Pericardium (tissue), 1 donor: ENCODE data around the gene CD226.

DNA sequence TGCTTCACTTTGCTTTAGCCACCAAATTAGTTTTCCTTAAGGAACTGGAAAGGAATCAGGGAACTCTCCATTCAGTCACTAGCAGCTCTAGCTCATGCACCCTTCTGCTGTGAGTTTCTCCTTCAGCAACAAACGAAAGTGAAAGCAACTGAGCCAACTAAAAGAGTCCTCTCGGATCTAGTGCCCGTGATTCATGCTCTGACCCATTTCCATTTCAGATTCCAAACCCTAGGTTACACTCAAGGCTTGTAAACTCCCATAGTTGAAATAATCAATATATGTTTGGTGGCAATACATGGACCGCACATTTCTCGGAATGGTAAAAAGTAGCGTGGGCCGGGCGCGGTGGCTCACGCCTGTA lies 98.4 kb downstream of the DSEL start:
- RRBS: no CpG with 5 or more reads among the region's 10 CpGs

DNA sequence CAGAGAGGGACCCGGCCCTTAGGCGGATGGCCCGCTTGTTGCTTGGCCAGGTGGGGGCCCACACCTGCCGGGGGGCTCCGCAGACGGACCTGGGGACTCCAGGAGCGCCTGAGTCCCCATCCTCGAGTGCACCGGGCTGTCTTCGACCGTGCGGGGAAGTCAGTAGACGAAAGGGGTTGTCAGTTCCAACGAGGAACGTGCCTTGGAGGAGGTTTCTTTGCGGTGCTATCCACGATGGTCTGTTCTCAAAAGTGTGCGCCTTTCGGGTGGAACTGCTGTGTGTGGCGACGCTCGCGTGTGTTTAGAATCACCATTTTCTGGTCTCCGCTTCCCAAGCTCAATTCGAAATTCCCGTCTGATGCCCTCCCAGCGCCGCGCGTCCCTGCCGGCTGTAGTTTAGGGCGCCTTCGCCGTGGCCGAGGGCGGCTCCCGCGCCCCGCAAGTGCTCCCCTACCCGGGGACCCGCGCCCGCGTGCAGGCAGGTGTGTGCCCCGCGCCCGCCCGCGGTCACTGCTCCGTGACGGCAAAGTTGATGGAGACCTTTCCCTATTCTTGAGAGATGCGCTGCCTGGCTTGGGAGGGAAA lies 814 bp downstream of the DOK6 start:
- RRBS: 3% methylated on average over 19 of the region's 52 CpGs

DNA sequence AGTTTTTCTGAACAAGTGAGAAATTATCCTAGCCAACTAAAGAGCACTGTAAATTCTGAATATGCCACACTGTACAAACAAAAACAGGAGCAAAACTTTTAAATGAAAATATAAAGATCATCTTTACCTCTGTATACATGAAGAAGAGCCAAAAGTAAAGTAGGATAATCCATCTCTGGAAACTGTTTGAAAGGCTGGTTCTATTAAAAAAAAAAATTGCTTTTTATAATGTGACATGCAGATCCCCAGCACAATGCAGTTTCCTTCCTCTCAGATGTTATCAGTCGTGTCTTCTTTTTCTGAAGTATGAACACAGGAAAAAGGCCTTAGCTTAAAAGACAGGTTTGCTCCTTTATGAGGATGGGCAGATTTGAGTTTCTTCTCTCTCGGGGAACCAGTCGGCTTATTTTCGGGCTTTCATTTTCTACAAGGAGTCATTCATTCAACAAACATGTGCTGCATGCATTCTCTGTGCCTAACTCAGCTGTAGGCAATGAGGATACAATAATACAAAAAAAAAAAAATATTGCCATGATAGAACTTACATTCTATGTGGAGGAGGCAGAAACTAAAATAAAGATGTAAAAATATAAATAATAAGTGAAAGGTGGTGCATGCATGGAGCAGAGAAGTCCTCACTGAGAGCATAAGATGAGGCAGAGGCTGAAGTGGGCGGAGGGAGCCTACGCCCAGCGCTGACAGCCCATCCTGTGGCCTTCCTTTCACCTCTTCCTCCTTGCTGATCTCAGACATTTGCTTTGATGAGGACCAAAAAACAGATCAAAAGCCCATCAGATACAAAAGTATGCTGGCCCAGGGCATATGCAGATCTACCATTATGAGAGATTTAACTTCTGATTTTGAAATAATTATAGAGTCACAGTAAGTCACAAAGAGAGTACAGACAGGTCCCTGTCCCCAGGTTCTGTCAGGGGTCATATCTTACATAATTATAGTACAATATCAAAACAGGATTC lies at the start of gene CD226:
CD226 (minus strand) TSS at position 640 of the 977 bp plus-strand sequence.
- RRBS: no CpG with 5 or more reads among the region's 7 CpGs

DNA sequence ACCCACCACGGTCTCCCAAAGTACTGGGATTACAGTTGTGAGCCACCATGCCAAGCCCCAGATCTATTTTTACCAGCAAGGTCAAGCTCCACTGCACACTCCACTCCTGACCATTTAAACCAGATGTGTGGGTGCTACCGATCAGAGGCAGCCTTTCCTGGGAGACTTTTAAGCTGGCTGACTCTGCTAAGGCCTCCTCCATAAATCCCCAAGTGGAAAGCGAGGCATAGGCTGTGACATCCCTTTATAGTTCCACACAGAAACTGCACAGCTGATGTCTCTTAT lies 67.6 kb upstream of the CD226 start:
- RRBS: no CpG with 5 or more reads among the region's 3 CpGs

- RRBS: no CpG with 5 or more reads among the region's 8 CpGs
Measured at GRCh38 chr18:70242926-70243417, 37.5 kb upstream of the RTTN start.

- RRBS: 2% methylated on average over 15 of the region's 58 CpGs
Measured at GRCh38 chr18:70289466-70290025, 701 bp downstream of the SOCS6 start.

DNA sequence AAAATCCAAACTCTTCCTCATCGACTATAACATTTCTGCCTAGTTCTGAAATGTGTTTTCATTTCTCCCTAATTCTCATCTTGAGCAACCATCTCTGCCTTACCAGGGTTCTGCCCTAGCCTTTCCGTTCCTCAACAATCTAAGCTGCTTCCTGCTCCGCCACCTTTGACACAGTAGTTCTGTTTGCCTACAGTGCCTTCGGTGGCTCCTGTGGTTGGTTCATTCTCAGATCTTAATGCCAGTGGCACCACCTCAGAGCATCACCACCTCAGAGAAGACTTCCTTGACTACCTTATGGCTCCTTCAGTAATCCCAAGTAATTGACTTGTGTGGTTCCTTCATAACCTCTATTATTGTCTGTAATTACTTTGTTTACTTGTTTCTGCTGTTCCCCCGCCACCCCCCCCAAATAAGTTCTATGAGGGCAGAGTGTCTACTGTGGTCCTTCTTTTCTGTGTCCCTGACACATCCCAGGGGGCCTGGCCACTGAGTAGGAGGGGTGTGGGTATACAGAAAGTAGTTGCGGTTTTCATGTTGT lies 3.9 kb downstream of the SOCS6 start:
- RRBS: no CpG with 5 or more reads among the region's 6 CpGs

- RRBS: no CpG with 5 or more reads among the region's 10 CpGs
Measured at GRCh38 chr18:70469631-70470396, 181.0 kb downstream of the SOCS6 start.

GRCh38 chr18:70621705-70622163 lies 332.9 kb downstream of the SOCS6 start:
- RRBS: no CpG with 5 or more reads among the region's 5 CpGs

GRCh38 chr18:70672187-70672440 lies 383.3 kb downstream of the SOCS6 start:
- RRBS: no CpG with 5 or more reads among the region's 4 CpGs

GRCh38 chr18:72869438-72869769 lies 1.6 kb upstream of the NETO1 start:
- RRBS: no CpG with 5 or more reads among the region's 16 CpGs

DNA sequence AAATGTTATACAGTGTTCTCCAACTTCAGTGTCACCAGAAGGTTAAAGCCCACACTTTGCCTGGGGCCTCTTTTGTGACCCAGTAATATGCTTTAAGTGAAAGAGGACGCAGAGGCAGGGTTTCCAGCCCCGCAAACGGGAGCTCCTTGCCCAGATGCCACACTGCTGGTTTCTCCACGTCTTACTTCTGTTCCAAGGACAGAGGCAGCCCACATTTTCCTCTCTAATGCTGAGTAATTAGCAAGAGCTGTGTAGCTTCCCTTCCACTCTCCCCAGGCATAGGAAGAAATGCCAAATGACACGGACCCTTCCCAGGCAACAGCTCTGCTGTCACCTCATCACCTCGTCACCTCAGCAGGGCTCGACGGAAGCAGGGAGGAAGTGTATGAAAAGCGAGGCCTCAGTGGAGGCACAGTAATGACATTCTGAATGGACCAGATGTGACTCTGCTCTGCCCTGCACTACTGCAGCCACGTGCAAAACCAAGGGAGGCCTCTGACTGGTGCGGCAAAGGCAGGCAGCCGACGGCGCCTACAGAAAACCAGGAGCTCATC lies 64.6 kb downstream of the FBXO15 start:
- RRBS: no CpG with 5 or more reads among the region's 14 CpGs

GRCh38 chr18:74216704-74216925 lies 68.3 kb downstream of the TIMM21 start:
- RRBS: no CpG with 5 or more reads among the region's 1 CpG

- RRBS: no CpG with 5 or more reads among the region's 44 CpGs
Measured at GRCh38 chr18:74292107-74292616, 399 bp upstream of the CYB5A start.

GRCh38 chr18:74407843-74408223 lies 49.3 kb downstream of the DIPK1C start:
- RRBS: no CpG with 5 or more reads among the region's 3 CpGs

DNA sequence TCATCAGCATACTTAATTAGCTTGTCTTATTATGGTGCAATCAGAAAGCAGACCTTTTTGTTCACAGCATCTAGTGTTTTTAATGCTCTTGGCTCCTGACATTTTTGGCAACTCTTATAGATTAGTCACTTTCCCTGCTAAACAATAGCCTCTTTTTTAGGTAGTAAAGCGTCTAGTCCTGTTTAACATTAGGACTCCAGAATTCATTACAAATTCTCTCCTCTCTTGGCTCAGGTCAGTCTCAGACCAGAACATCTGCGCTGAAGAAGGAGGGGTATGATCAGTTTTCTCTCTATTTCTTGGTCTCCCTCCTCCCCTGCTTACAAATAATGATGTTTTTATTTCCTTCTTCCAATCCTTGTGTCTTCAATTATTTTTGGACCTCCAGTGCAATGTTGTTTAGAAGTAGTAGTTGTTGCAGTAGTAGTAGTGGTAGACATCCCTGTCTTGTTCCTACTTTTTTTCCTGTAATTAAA lies 11.7 kb upstream of the DIPK1C start:
- RRBS: no CpG with 5 or more reads among the region's 2 CpGs

DNA sequence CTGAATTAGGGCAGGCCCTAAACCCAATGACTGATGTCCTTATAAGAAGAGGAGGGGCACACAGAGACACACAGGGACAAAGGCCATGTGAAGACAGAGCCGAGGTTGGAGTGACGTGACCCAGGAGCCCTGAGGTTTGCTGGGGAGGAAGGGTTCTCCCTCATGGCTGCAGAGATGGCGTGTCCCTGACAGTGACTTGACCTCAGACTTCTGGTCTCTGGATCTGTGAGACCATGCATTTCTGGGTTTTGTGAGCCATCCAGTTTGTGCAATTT lies 15.8 kb upstream of the CNDP2 start:
- RRBS: no CpG with 5 or more reads among the region's 3 CpGs